H7 (cell line): ENCODE measurements around a stretch of chr6.

GRCh38 chr6:168342611-168343180, 23.1 kb upstream of the DACT2 start:
- RAMPAGE, long total RNA = no peak

- RAMPAGE, long total RNA = no peak
These were observed 85.8 kb downstream of the SMOC2 start for GRCh38 chr6:168526668-168527384.

DNA sequence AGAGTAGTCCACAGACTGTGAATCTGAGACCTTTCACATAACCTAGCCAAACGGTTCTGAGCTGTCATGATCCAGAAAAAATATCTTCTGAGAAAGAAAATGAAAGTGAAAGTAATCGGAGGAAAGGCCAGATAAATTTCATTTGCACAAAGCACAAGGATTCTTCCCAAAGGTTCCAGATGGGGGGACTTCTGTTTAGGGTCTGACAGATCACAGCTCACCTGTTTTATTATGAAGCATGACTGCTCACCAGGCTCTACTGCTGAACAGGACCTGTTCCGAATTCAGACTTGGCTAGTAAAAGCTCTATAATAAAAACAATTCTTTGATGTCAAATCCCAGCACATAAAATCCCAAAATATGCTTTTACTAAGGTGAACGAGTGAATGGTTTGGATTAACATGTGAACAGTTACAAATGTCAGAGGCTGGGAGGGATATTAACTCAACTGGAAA, 401.8 kb downstream of the THBS2 start:
- RAMPAGE, long total RNA = no peak

DNA sequence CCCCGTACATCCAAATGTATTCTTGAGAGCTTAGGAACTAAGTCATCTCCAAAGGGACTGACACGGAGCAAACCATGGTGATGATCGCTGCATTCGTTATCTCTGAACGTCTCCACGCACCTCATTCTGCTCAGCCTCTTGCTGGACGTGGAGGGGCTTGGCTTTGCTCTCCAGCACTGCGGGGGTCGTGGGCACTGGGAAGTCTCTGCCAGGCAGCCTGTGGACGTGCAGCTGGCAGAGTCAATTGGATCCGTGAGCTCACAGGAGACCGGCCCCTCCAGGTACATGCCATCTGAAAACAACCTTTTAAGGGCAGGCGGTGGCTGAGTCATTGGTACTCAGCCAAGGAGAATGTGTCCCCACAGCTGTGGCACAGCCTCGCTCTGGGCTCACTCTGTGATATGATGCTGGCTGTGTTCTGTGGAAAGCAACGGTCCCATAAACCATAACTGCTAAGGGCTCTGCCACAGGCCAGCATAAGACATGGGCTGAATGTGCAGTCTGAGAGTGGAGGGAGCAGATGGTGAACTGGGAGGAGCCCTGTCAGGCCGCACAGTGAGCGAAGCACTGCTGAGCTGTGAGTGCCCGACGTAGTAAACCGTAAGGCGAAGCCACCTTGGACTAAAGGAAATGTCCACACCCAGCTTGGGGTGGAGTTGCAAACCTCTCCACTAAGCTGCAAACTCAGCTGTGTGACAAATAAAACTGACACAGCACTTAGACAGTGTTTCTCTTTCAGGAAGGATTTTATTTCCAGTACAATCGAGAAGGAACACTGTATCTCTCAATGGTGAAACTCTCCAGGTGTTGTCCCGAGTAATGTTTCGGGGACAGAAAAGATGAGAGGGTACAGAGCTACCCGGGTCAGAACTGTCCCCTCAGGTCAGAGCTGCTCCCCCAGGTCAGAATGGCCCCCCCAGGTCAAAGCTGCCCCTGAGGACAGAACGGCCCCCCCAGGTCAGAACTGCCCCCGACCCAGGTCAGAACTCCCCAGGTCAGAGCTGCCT, 375.8 kb downstream of the THBS2 start:
- RAMPAGE, long total RNA = no peak

DNA sequence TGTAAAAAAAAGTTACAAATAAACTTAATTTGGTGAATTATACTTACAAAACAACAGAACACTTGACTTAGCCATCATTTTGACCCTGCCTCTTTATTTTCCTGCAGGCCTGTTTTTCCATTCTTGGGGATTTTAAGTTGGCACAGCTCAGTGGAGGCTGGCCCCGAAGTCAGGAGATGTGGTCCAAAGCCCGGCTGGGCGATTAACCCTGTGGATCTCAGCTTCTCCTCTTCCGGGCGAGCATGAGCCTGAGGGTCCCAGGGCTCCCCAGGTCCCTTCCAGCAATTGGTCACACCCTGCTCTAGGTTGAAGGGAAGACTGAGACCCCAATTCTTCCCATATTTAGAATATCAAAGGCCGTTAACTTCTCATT, 2.3 kb downstream of the THBS2 start:
- RAMPAGE, long total RNA = no peak

- RAMPAGE, long total RNA = no peak
These were observed 124.6 kb downstream of the WDR27 start for GRCh38 chr6:169576975-169577854.

GRCh38 chr6:169589324-169590248, 112.2 kb downstream of the WDR27 start:
- RAMPAGE, long total RNA = no peak

GRCh38 chr6:169663393-169664231, 38.2 kb downstream of the WDR27 start:
- RAMPAGE, long total RNA = no peak

- RAMPAGE, long total RNA = no peak
These were observed 1.2 kb downstream of the C6orf120 start for GRCh38 chr6:169703088-169703534.

DNA sequence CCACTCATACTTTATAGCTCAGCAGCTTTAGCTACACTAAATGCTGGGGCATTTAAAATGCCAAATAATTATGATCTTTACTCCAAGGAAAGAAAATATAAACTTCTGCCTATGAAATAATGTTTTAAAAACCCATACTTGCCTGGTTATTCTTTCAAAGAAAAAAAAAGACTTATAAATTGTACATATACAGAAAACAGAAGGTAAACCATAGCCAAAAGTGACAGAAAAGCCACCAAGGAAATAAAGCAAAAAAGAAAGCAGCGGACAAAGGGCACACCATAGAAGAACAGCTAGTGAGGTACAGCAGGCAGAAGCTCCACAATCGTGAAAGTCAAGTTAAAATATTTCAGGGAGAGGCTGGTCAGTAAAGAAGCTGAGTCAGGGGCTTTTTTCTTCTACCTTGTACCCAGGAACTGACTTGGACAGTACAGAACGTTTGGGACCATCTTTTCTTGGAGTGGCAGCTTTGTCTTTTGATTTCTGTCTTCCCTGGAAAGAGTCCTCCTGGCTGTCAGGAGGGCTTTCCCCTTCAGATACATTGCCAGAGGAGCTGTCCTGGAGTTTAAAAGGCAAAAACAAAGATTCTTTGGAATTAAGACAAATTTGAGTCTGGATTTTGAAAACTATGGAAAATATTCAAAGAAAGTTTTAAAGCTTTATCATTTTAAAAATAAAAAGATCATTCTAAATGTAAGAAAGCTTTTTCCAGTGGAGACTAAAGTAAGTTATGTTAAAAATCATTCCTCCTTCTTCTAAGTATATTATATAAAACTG, 8.1 kb downstream of the C6orf120 start:
- RAMPAGE, long total RNA = no peak

GRCh38 chr6:170025061-170025269, 265.9 kb downstream of the DLL1 start:
- RAMPAGE, long total RNA = no peak

DNA sequence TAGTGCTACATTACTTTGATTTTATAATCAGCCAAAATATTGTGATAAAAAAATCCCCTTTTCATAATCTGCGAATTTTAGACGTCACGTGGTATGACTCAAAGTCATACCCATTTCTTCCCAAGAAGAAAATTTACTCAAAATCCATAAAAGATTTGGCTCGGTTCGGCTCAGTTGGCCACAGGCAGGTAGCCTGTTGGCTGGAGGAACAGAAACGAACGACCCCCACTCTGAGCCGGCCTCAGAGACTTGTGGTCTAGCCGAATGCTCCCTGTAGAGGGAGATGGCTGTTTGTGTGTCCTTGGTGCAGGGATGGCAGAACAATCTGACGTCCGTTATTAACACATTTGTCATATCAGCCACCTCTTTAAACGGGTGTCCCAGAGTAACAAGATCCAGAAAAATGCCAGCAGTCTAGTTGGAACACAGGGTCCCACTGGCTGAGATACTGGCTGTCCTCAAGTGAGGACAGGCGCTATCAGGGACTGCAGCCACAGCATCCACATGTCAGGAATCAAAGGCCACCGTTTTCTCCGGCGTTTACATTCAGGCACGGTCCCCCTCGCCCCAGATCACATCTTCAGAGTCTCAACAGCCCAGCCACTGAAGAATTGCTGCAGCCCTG, 247.5 kb downstream of the DLL1 start:
- RAMPAGE, long total RNA = no peak

DNA sequence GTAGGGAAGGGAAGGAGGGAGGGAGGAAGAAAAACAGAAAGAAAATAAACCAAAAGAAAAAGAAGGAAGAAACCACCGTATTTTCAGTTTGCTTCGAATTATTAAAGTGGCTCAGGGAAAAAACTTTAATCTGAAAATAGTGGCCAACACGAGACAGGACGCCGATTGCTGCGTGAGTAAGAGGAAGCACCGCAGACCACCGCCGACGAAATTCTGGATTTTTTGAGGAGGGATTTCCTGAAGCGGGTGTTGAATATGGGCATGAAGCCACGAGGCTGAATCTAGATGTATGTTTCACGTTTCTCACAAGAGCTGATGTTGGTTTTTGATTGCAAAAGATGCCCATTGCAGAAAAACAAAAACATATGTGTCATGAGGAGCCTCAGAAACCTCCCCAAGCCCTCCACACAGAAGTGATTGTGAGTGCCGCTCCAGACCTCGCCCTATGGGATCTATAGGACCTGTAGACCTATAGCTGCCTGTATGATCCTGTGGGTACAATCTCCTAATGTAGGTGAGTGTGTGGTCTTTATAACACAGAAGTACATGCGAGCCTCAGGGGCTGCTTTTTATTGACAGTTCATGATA, 244.1 kb downstream of the DLL1 start:
- RAMPAGE, long total RNA = no peak

GRCh38 chr6:170049543-170050368, 241.1 kb downstream of the DLL1 start:
- RAMPAGE, long total RNA = no peak

DNA sequence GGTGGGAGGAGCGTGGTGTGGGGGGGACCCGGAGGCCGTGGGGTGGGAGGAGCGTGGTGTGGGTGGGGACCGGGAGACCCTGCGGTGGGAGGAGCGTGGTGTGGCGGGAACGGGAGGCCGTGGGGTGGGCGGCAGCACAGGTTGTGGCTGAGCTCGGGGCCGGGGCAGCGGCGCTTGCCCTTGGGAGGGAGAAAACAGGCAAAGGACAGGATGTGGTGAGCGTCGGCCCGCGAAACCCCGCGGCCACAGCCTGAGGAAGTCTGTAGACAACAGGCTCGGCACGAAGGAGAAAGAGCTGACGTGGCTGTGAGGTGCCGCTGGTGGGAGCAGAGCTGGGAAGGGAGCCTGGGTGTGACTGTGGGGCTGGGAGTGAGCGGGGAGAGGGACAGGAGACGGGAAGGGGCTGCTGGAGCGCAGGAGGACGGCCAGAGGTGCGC, 203.0 kb downstream of the DLL1 start:
- RAMPAGE, long total RNA = no peak

DNA sequence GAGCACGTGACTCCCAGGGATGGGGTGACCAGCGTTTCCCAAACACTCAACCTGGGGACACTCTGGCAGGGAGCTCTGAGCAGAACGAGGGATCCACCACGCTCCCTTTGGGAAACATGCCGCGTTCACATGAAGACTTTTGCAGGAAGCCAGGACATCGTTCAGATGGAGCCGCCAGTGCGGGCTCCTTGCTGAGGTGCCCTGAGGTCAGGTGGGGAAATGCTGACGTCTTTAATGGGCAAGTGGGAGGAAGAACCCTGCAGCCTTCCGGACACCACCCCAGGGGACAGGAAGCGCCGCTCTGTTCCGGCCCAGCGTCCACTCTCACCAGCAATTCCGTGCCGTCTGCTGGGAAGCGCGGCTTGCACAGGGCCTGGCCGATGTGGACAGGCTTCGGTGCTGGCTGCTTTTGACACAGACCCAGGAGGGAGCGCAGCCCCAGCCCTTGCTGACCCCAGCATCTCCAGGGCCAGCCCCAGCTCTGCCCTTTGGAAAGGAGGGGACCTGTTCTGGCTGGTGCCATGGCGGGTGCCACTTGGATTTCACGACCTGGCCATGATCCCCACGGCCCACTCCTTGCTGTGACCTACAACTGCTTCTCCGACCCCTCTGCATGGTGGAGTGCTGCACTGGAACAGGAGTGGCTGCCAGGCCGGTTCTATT, 123.3 kb downstream of the DLL1 start:
- RAMPAGE, long total RNA = no peak

- RAMPAGE, long total RNA = no peak
These were observed 11.0 kb downstream of the FAM120B start for GRCh38 chr6:170317388-170318105.

- RAMPAGE, long total RNA = no peak
These were observed 114.8 kb downstream of the PSMB1 start for GRCh38 chr6:170438197-170438829.

DNA sequence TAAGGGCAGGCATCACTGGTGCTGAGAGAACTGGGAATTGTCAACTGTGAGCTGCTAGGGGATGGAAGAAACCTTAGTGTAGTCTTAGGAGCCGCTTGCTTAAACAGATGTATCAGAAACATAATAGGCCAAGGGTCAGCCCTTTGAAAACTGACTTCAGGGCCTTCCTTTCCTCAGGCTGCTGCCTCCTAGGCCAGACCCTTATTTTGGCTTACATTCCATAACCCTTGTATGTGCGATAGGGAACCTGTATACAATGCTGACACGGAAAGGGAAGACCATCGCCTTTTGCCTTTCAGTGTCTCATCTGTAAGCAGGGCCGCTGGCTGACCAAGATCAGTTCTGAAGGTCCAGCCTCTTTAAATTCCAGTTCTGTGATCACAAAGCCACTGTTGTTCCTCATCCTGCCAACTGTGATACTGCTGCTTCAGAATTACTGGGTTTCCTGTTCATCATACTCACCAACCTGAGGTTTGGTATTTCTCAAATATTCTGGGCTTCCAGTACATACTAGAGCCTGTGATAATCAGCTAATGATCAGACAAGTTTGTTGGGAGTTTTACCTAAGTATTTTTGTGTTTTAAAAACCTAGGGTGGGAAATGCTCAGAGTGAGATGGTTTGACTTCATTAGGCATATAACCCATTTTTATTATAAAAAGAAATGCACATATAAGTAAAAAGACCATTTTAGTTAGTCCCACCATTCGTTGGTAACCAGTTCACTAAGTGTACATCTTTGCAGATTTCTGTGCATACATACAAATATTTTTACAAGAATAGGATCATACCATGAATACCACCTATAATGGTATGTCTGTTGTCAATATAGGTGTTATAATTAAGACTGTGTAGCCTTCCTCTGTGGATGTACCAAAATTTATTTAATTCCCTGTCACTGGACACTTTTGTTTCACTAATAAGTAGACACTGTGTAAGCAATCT, 7.7 kb downstream of the PDCD2 start:
- RAMPAGE, long total RNA = no peak